BE2C (cell line): ENCODE results near the gene PDCD1.

GRCh38 chr2:241728415-241729103 is 5.9 kb upstream of the D2HGDH start:
- RRBS = no CpG with 5 or more reads among the region's 28 CpGs

DNA sequence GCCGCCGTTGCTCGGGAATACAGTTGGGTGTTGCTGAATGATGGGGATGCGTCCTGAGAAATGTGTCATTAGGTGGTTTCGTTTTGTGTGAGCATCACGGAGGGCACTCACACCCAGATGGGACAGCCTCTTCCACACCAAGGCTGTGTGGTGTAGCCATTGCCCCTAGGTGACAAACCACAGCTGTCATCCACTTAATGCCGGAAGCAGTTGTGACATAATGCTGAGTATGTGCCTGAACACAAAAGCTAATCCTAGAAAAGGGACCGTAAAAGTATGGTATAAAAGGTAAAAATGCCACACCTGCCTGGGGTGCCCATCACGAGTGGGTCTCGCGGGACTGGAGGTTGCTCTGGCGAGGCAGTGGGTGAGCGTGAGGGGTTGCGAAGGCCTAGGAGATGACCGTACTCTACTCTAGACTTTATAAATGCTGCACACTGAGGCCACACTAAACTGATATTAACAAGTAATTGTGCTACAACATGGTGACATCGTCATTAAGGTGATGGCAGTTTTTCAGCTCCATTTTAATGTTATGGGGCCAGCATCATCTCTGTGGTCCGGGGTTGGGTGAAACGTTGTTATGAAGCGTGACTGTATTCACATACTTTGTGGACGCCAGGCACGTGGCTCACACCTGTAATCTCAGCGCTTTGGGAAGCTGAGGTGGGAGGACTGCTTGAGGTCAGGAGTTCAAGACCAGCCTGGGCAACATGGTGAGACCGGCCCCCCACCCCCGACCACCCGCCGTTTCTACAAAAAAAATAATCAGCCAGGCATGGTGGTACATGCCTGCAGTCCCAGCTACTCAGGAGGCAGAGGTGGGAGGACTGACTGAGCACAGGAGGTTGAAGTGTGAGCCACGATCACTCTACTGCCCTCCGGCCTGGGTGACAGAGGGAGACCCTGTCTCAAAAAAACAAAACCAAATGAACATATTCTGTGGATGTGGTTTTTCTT is 13.2 kb upstream of the GAL3ST2 start:
- RRBS = no CpG with 5 or more reads among the region's 28 CpGs

DNA sequence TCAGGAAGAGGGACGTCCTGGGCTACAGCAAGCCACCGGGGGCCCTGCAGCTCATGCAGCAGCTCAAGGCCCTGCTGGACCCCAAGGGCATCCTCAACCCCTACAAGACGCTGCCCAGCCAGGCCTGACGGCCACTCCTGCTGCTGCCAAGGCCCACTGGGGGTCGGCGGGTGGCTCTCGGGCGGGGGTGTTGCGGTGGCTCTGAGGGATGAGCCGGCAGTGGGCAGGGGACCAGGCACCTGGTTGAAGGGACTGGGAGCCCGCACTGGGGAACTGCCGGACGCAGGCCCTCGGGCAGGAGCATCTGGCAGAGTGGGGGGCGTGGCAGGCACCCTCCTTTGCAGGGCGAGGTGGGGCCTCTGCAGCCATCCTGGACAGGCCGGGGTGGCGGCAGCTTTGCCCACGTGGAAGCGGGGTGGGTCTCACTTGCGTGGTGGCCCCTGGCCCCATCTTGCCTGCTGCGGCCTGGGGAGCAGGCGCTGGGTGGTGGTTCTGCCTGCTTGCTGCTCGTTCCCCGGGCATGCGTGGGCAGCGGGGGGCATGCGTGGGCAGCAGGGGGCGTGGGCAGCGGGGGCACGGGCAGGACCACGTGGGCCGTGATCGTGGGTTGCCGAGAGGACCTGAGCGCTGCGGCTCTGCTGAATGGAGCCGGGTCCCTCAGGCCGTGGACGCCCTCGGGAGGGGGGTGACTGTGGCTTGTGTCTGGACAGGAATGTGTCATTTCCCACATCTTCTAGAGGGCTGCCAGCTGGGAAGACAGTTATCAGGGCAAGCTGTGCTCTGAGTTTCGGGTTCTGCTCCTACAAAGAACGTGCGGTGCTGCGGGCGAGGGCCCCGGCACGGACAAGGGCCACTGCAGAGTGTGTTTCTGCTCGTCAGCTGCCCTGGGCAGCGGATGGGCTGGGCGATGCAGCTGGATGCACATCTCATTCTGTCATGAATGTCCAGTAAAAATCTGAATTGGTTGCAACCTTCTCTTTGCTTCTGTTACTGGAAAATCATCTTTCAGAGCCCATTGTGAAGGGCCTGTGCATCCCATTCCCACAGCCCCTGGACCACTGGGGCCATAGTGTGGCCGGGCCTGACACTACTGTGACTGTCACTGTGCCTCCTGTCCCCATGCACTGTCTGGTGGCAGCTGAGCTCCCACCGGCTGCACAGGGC is 8.4 kb upstream of the GAL3ST2 start:
- RRBS = 29% methylated on average over 9 of the region's 53 CpGs

GRCh38 chr2:241777039-241777786 is 591 bp downstream of the GAL3ST2 start:
- RRBS = 86% methylated on average over 5 of the region's 28 CpGs

GRCh38 chr2:241807997-241808381 is 1.0 kb upstream of the NEU4 start:
- RRBS = 19% methylated on average over 5 of the region's 11 CpGs

DNA sequence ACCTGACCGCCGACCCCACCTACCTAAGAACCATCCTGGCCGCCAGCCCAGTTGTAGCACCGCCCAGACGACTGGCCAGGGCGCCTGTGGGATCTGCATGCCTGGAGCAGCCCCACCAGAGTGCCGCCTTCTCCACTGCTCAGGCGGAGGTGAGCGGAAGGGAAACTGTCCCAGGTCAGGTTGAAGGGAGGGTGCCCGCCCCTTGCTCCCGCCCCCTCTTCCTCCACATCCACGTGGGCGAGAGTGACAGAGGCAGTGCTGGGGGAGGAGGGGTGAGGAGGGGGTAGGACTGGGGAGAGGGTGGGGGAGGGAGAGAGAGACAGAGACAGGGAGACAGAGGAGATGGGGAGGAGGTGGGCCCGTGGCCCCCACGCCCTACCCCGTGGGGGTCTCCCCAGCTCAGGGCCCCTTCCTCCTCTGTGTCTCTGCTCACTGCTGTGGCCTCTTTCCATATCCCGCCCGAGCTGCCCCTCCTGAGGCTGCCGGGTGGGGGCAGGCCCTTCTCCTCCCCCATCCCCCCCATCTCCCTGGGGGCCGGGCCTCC is at the start of gene PDCD1:
PDCD1 (minus strand) TSS at position 155 of the 544 bp plus-strand sequence.
- RRBS = 36% methylated on average over 2 of the region's 20 CpGs

DNA sequence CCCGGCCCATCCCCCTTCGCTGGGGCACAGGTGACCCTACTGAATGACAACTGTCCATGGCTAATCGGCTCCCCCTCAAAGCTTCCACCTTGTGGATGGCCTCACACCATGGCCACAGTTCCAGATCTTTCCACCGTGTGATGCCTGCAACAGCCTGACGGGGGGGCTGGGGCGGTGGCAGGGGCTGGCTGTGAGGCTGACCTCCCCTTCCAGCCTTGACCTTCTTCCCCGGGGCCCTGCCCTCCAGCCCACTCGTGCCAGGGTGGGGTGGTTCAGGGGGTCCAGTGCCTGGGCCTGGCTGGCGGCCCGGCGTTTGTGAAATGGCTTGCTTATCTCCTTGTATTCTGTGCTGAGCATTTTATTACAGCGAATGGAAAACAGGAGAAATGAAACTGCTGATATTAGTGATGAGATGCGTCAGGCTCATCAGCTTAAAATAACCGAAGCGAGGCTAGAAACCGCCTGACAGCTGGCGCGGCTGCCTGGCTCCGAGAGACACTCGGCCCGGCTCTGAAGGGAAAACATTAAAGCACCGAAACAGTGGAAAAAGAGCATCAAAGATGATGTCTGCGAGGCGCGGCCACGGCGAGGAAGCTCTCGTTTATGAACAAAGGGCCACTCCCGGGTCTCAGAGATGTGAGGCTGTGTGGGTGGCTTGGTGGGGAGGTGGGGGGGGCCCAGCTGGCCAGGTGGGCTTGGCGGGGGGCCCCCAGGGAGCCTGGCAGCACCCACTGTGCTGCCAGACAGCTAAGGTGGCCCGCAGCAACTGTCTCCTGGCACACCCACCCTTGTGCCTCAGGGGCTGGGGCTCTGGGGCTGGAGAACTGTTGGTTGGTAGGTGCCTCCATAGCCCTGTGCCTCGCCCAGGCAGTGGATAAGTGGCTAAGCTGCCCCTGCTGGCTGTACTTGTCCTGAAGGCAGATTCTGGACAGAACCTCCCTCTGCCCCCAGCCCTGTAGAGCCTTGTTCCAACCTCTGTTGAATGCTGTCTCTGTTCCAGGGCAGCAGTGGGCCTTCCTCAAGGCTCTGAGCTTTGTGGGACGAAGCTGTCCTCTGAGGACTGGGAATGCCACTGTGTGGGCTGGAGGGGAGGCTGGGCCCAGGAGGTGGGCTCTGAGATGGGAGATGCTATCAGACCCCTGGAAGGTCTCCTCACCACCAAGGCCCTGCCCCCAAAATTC is 1.1 kb upstream of the PDCD1 start:
- RRBS = 29% methylated on average over 7 of the region's 33 CpGs

DNA sequence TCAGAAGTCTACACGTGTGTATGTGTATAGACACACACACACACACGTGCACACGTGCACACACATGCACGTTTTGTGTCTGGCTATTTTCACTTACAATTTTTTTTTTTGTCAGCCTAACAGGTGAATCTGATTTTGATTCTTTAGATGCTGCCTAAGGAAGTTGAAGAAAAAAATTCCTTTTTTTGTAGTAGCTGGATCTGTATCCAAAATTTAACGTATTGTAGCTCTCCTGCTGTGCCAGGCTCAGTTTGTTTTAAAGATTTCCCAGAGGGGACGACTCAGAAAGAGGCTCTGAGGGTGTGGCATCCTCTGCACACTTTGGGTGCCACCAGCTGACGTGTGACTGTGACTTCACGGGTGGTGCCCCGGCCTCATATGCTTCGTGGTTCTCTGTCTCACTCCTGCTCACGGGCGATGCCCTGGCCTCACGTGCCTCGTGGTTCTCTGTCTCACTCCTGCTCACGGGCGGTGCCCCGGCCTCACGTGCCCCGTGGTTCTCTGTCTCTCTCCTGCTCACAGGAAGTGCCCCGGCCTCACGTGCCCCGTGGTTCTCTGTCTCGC is 84.7 kb upstream of the FAM240C start:
- RRBS = no CpG with 5 or more reads among the region's 23 CpGs

DNA sequence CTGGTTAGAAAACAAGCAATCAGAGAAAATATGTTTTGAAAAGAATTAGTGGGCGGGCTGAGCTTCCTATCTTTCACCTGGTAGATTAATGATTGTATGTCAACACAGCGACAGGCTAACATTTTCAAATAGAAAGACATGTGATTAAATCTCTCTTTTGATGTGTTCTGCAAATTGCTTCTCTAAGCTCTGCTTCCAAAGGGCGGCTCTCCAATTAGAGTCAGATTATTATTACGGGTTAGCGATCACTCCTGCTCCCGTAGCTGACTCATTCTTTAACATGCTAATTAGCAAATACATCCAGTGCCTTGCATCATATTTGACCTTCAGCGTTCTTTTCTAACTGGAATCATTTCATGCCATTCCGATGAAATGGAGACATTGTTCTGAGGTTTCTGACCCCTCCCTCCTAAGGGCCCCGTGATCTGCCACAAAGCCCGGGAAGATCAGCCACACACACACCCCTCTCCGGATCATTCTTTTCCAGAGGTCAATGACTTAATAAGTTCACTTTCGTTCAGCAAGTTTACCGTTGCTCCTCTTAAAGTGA is 169.6 kb upstream of the FAM240C start:
- RRBS = no CpG with 5 or more reads among the region's 13 CpGs

- RRBS = no CpG with 5 or more reads among the region's 7 CpGs
Observed at GRCh38 chr2:242075527-242076072, 175.3 kb upstream of the FAM240C start.

DNA sequence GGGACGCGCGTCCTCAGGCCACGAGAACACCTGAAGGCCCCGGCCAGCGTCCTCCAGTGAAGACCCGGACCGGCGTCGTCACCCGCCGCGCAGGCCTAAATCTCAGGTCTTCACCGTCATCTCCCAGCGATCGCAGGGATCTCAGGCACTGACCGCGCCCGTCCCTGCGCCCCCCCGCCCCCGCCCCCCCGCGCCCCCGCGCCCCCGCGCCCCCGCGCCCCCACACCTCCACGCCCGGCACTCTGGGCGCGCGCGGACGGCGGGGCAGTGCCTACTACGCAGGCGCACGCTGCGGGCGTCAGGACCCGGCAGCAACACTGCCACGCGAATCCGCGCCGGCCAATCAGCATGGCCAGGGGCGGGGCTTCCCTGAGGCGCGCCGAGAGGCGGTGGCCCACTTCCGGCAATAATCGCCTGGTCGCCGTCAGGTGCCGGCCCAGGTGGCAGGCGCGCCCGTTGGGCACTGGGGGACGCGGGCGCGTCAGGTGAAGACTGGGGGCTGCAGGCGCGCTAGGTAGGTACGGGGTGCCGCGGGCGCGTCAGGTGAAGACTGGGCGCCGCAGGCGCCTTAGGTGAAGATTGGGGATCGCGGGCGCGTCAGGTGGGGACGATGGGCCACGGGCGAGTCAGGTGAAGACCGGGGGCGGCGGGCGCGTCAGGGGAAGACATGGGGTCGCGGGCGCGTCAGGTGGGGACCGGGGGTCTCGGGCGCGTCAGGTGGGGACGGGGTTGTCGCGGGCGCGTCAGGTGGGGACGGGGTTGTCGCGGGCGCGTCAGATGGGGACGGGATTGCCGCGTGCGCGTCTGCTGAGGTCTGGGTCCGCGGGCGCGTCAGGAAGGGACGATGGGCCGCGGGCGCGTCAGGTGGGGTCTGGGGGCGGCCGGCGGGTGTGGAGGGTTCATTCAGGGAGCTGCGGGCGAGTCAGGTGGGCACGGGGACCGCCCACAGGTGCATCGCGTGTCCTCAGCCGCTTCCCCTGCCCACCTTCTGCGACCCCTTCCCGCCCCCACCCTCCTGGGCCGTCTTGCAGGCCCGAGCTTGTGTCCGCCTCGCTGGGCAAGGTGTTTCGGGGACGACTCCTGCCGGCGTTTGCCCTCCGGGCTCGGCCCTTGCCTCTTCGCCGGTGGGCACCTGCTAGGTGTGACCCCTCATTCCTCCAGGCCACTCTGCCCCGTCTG is 188.4 kb upstream of the FAM240C start:
- RRBS = under 1% methylated on average over 16 of the region's 145 CpGs

- RRBS = no CpG with 5 or more reads among the region's 9 CpGs
Observed at GRCh38 chr2:242118595-242119250, 218.5 kb upstream of the FAM240C start.